ENCODE results near the genes RAET1L and RMND1.

DNA sequence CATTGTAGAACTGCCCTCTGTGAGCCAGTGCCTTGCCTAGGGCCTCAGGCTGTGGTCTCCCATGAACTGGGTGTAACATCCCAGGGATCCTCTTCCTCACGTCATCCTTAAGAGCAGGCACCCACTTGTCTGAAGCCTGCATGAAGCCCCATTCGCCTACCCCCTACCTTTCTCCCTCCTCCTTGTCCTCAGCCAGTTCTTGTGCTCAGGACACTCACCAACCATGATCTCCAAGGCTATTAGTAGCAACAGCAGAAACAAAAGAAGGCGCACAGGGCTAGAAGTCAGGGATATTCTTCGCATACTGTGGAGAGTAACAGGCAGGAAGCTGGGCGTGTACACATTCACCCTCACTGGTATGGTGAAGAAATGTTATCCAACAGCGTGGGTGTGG lies 7.3 kb downstream of the RAET1E start:
- PRO-cap, result no peak
- RAMPAGE, long total RNA, 4 experiments, result no peak in any of the 4 experiments

GRCh38 chr6:150025360-150025919 lies at the start of gene RAET1L:
Gene RAET1L (minus strand): TSS chr6:150025532.
- PRO-cap, result no peak
- RAMPAGE, long total RNA, 4 experiments, result no peak in any of the 4 experiments

GRCh38 chr6:150037261-150037783 lies 12.0 kb upstream of the RAET1L start:
- PRO-cap, result no peak
- RAMPAGE, long total RNA, 4 experiments, result no peak in any of the 4 experiments

DNA sequence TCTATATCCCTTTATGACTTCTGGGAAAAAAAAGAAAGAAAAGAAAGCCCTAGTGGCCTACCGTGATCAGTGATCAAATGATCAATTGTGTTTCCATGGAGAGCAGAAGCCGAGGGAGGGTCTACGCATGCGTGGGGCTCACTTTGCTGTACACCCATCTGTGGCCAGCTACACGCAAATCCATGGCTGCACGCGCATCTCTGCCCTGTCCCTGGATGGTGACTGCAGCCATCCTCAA lies 695 bp upstream of the ULBP3 start:
- PRO-cap, result no peak
- RAMPAGE, long total RNA, 4 experiments, result no peak in any of the 4 experiments

DNA sequence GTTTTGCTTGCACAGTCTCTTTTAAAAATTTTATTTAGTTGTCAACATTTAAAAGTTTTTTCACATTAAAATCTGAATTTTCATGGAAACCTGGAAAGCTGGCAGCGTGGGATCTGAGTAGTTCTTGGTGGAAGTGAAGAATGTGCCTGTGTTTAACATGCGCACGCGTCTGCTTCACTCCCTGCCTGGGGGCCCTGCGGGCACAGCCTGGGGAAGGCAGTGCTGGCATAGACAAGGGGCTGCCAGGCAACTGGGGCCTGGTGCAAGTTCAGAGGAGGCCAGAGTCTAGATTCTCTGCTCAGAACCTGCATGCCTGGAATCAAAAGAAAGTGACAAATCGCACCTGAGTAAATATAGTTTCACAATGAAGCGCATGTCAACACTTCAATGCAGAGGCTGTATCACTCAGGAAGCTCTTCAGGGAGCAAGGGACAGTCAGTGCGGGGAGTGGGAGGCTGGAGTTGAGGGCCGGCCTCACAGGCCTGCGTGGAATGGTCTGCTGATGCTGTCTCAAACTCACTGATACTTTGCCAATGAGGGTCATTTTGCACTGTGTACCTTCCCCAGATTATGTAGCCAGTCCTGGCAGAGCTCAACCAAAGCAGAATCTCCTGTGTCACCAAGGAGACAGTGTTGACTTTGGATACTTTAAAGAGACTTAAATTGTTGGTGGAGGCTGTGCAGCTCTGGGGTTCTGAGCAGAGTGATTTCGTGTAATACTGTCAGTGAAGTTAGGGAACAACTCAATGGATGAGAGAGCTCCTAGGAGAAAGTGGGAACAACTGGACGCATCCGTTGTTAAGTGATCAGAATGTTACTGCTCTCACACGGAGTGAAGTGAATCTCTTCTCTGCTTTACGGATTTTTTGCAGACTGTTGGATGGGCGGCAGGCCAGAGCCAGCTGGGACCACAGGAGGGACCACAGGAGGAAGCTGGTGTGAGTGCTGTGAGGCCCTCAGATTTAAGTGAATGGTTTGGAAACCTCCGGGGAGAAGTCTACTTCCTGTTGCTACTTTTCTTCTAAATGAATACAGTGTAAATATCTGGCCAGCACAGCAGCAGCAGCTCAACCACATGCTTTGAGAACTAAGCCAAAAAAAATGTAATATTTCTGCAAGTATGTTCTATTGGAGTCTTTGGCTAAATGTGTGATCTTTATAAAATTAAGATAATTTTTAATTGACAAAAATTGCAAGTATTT lies 23.9 kb upstream of the PPP1R14C start:
- PRO-cap, result no peak
- RAMPAGE, long total RNA, 4 experiments, result no peak in any of the 4 experiments

GRCh38 chr6:150177682-150178501 lies 35.0 kb downstream of the PPP1R14C start:
- PRO-cap, result no peak
- RAMPAGE, long total RNA, 4 experiments, result no peak in any of the 4 experiments

DNA sequence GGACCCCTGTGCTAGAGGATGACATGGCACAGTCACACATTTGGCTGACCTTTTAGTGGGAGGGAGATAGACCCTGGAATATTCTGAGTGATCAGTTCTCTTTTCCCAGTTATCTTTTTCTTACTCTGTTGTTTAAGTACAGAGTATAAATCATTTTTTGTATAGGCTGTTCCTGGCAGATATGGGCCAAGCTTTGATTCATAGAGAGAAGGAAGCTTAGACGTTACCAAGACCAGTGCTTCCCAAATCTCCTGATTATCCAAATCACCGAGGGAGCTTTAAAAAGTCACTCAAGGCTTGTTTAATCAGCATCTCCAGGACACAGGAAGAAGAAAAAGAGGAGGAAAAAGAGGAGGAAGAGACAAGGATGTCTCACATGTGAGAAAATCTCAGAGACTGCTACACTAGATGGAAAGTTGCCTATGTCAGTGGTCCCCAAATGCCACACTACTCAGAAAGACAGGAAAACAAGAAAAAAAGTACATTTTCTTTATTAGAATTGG lies 50.1 kb downstream of the PPP1R14C start:
- PRO-cap, result no peak
- RAMPAGE, long total RNA, 4 experiments, result no peak in any of the 4 experiments

GRCh38 chr6:150201545-150202233 lies 58.8 kb downstream of the PPP1R14C start:
- PRO-cap, result no peak
- RAMPAGE, long total RNA, 4 experiments, result no peak in any of the 4 experiments

- PRO-cap, result no peak
- RAMPAGE, long total RNA, 4 experiments, result no peak in any of the 4 experiments
Measured at GRCh38 chr6:150269363-150270345, 99.2 kb upstream of the IYD start.

- PRO-cap, result no peak
- RAMPAGE, long total RNA, 4 experiments, result start-site peak on the plus strand in 3 of 4 experiments, at chr6:150683601-150683709 at its widest, 7 to 15 reads per replicate
Measured at GRCh38 chr6:150683145-150683940, 83.7 kb downstream of the PLEKHG1 start.

GRCh38 chr6:150733596-150734309 lies 131.7 kb upstream of the MTHFD1L start:
- PRO-cap, result no peak
- RAMPAGE, long total RNA, 4 experiments, result no peak in any of the 4 experiments

- PRO-cap, result no peak
- RAMPAGE, long total RNA, 4 experiments, result no peak in any of the 4 experiments
Measured at GRCh38 chr6:150925853-150926651, 60.5 kb downstream of the MTHFD1L start.

- PRO-cap, result unidirectional peak, minus-strand start at chr6:150981176
- RAMPAGE, long total RNA, 4 experiments, result no peak in any of the 4 experiments
Measured at GRCh38 chr6:150980992-150981631, 115.6 kb downstream of the MTHFD1L start.

DNA sequence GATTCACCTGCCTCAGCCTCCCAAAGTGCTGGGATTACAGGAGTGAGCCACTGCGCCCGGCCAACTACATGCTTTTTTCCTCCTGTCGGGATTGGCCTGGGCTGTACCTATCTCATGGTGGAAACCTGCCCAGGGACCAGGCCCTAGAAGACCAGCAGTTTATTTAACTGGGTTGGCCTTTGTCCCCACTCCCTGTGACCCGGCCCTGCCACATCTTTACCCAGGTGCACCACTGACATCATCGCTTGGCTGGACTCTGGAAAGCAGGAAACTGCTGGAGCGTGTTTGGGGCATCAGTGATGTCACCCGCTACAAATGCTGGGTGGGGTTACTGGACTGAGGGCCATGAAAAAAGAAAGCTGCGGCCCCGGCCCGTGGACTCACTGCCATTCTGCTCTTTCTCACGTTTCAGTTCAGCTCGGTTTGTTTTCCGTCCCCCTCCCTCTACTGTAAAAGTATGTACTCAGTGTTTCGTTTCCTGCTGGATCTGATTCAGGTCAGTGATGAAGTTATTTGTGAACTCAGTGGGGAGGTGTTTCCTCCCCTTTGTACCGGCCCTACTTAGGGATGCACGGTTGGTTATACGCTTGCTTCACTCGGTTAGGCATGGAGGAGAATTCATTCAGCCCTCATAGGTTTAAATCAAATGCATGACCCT lies 179.2 kb downstream of the MTHFD1L start:
- PRO-cap, result no peak
- RAMPAGE, long total RNA, 4 experiments, result no peak in any of the 4 experiments

DNA sequence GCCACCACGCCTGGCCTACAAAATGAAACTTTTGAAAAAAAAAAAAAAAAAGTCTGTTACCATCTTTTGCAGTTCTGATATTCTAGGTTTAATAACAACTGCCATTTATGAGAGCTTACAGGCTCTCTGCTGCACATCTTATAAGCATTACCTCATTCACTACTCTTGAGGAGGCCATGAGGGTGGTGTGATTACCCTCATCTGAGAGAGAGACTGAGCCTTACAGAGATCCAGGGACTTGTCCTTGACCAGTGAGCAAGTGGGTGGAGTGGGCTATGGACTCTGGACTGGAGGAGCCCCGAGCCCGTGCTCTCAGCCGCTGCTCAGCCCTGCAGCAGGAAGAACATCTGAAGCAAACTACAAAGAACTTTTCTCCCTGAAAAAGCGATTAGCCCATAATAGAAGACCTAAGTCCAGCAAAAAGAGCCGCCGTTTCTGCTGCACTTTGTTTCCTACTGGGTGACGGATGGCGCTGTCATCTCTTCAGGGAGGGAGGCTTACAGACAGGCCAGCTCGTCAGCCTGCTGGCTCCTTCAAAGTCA lies 119.8 kb upstream of the AKAP12 start:
- PRO-cap, result no peak
- RAMPAGE, long total RNA, 4 experiments, result no peak in any of the 4 experiments

DNA sequence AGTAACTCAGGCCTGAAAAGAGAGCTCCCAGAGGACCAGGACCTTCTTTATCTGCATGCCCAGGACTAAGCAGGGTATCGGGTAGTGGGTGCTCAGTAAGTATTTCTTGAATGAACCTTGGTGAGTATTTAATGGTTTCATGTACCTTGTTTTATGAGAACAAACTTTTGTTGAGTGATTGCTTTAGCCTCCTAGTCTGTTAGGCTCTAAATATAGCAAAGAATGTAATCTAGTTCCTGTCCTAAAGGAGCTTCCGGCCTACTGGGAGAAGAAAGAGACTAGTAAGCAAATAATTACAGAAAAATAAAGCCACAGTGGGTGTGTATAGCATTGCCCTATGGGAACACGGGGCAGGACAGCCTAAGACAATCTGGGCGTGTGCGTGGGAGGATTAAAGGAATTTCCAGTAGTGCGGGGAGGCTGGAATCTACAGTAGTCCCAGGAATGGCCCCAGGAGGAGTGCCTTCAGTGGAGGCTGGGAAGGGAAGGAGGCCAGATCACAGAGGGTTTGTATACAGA lies 98.1 kb upstream of the AKAP12 start:
- PRO-cap, result no peak
- RAMPAGE, long total RNA, 4 experiments, result no peak in any of the 4 experiments

GRCh38 chr6:151380054-151381032 lies 11.0 kb downstream of the ZBTB2 start:
- PRO-cap, result no peak
- RAMPAGE, long total RNA, 4 experiments, result no peak in any of the 4 experiments

DNA sequence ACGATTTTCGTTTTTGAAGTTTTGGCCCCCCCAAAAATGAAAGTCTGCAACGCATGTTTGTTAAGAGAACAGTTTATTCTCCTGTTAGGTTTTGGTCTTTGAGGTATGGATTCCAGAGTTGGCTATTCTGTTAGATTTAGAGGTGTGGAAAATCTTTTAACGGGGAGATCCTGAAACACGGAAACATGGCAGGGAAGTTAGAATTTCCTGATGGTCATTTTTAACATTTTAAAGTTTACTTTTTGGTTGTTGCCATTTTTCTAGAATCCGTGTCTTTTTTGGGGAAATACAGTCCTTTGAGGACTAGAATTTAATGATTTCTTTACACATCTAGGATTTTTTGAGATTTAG lies 884 bp upstream of the ZBTB2 start:
- PRO-cap, result no peak
- RAMPAGE, long total RNA, 4 experiments, result no peak in any of the 4 experiments

DNA sequence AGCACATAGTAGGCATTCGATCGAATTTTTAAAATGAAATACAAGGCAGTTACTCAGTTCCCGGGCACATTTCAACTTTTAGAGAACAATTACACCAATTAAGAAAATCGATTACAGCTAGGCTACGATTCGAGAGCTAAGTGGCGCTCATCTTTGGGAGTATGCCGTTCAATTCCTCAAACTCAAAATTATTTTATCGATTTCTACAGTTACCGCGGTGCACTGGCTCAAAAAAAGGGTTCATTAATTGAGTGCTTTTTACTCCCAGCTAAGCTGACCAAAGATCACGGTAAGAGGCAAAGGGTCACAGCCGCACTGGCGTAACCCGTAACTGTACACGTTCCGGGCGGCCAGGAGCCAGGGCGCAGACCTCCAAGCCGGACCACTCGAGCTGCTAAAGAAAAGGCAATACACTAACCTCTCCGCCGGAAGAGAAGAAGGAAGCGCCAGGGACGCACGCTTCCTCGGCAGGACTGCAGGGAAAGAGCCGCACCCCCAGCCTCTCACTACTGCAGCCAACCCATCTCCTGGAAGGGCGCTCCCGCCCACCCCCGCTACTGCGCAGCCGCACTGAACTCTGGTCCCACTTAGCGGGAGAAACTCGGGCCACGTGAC lies at the start of gene RMND1:
Gene RMND1, minus strand, starts transcription at position 529 of the 615 bp plus-strand sequence.
- PRO-cap, result unidirectional peak, minus-strand start at position 475 of the sequence; bidirectional peak, plus-strand start outside the sequence, minus-strand start at position 561 of the sequence
- RAMPAGE, long total RNA, 4 experiments, result start-site peak on the minus strand in 4 of 4 experiments, centred at positions 475 to 550 of the sequence, 38 to 114 reads per replicate

- PRO-cap, result no peak
- RAMPAGE, long total RNA, 4 experiments, result no peak in any of the 4 experiments
Measured at GRCh38 chr6:151490777-151491460, 2.9 kb upstream of the CCDC170 start.